Panc1 (cell line): ENCODE measurements around a stretch of chr4.

GRCh38 chr4:39848485-39848995 lies 129.2 kb downstream of the PDS5A start:
- RRBS, 2 experiments: no CpG with 5 or more reads among the region's 1 CpG

- RRBS, 2 experiments: no CpG with 5 or more reads among the region's 4 CpGs
Measured at GRCh38 chr4:40185687-40186577, 10.9 kb upstream of the RHOH start.

DNA sequence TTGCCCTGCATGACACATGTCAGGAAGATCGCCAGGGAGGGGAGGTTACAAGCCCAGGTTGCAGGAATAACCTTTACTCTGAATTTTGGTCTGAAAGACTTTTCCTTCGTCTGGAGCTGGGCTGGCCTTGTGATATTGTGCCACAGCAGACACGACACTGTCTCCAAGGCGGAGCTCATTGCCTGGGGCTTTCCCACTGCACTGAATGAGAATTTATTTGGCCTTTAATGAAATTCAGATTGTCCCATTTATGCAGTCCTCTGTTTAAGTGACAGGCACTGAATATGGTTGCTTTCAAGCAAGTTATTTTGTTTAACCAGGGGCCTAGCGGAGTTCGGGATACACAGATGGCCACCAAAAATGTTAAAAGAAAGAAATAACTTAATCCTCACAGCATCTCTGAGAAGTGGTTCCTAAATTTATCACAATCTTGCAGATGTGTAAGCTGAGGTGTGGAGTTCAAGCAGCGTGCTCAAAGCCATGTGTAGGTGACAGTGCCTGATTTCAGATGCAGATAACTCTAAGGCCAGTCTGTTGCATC lies 45.2 kb downstream of the RHOH start:
- RRBS, 2 experiments: no CpG with 5 or more reads among the region's 7 CpGs

DNA sequence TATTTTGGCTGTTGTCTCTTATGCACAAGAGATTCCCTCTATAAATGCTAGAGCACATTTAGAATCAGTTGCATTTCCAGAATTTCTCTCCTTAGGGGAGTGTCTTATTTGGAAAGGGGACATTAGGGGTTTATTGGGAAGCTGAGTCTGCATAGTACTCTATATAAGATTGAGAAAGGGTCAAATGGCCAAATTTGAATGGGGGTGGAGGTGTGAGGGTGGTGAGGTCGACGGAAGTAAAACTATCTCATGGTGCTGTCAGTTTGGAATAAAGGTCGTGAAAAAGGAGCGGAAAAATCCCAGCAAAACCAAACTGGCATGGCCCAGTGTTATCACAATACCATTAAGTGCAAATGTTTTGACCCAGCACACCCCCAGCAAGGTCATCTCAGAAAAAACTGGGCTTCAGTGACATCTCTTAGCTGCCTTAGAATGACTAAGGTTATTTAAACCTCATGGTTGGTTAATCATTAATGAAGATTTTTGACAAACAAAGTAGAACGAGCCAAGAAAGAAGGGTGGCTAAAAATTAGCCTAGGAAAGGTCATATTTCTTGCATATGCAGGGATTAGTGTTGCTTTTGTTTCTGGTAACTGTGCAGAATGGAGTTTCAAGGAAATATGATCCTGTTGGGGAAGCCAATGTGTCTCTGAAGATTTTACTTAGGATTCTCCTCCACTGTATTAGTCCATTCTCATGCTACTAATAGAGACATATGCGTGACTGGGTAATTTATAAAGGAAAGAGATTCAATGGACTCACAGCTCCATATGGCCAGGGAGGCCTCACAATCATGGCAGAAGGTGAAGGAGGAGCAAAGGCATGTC lies 83.3 kb downstream of the CHRNA9 start:
- RRBS, 2 experiments: no CpG with 5 or more reads among the region's 6 CpGs

DNA sequence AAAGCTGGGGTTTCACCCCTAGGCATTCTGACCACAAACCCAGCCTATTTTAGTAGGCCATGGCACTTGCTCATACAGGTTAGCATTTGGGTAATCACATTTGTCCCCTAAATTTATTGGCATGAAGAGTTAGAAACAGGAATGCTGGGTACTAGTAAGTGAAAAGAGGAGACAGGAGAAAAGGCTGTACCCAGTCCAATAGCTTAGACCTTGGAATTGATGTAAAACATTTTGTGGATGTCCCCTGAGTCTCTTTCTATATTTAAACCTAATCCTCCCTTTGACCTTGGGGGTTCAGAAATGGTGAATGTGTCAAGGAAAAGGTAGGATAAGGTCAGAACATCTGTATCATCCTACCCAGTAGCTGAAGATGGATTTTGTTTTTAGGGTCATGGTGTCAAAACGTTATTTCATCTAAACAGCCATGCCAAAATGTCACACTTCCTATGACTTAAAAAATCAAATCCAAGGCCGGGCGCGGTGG lies 85.5 kb downstream of the CHRNA9 start:
- RRBS, 2 experiments: no CpG with 5 or more reads among the region's 4 CpGs

DNA sequence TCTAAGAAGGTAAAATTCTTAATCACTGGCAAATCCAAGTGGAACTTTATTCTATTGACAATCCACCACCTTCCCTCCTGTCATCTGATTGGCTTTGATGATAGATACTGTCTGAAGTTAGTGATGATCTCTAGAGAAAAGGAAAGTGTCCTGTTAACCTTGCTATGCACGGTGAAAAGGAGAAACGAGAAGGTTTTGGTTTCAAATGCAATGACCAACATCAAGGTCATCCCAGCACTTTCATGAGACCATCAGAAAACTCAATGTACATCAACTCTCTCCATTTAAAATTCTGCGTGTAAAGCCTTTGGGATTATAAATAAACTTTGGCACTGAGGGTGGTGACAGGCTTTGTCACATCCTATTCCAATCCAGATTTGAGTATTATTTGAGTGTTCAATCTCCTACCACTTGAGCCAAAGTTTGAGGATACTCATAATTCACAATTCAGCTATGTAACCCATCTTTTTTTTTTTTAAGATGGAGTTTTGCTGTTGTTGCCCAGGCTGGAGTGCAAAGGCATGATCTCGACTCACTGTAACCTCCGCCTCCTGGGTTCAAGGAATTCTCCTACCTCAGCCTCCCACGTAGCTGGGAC lies 87.3 kb downstream of the CHRNA9 start:
- RRBS, 2 experiments: no CpG with 5 or more reads among the region's 6 CpGs

GRCh38 chr4:40425977-40426355 lies 90.8 kb downstream of the CHRNA9 start:
- RRBS, 2 experiments: no CpG with 5 or more reads among the region's 17 CpGs

GRCh38 chr4:40449732-40450495 lies 114.8 kb downstream of the CHRNA9 start:
- RRBS, 2 experiments: no CpG with 5 or more reads among the region's 14 CpGs

GRCh38 chr4:40535990-40536611 lies 93.6 kb downstream of the RBM47 start:
- RRBS, 2 experiments: no CpG with 5 or more reads among the region's 7 CpGs

DNA sequence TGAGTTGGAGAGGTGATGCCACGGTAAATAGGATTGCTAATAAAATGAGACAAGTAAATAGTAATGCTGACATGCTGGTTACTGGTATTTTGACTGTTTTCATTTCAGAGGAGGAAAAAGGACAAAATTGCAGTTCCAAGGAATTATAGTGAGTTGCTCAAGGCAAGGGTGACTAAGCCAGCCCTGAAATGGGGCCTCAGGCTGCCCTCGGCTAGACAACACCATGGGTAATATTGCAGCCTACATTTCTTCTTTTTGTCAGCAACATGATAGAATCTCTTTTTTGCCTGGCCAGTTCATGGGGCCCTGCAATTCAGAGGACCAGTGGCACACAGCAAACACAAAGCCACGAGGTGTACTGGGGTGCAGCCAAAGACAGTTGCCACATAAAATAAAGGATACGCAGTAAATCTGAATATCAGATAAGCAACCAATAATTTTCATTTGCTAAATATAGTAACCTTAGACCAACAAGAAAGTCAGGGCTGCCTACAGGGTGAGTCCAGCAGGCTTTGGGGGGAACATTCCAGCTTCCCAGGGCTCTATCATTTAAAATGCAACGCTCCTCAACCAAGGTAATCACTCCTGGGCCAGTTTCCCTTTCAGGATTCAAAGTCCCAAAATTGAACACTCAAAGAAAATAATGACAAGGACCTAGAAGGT lies 41.8 kb downstream of the RBM47 start:
- RRBS, 2 experiments: no CpG with 5 or more reads among the region's 5 CpGs

- RRBS, 2 experiments: no CpG with 5 or more reads among the region's 16 CpGs
Measured at GRCh38 chr4:40594068-40595248, 35.2 kb downstream of the RBM47 start.

DNA sequence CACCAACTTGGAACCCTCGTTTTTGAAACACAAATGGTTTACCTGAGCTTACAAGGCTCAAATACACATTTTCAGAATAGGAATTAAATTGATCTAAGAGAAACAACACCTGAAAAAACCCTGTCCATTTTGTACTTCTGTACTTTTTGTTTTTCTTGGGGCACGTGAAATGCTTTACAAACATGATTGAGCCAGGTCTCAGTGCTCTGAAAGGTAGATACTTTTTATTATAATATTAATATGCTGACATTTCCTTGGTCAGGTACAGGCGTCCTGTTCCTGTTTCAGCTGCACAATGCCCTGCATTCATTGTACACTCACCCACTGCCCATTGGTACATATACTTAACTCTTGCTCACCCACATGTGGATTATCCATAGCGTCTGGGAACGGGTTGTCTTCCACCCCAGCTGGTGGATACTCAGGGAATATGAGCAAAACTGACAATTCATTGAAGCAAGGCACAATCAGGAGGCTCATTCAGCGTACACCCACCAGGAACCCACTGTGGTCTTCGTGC lies 4.4 kb downstream of the RBM47 start:
- RRBS, 2 experiments: no CpG with 5 or more reads among the region's 7 CpGs

DNA sequence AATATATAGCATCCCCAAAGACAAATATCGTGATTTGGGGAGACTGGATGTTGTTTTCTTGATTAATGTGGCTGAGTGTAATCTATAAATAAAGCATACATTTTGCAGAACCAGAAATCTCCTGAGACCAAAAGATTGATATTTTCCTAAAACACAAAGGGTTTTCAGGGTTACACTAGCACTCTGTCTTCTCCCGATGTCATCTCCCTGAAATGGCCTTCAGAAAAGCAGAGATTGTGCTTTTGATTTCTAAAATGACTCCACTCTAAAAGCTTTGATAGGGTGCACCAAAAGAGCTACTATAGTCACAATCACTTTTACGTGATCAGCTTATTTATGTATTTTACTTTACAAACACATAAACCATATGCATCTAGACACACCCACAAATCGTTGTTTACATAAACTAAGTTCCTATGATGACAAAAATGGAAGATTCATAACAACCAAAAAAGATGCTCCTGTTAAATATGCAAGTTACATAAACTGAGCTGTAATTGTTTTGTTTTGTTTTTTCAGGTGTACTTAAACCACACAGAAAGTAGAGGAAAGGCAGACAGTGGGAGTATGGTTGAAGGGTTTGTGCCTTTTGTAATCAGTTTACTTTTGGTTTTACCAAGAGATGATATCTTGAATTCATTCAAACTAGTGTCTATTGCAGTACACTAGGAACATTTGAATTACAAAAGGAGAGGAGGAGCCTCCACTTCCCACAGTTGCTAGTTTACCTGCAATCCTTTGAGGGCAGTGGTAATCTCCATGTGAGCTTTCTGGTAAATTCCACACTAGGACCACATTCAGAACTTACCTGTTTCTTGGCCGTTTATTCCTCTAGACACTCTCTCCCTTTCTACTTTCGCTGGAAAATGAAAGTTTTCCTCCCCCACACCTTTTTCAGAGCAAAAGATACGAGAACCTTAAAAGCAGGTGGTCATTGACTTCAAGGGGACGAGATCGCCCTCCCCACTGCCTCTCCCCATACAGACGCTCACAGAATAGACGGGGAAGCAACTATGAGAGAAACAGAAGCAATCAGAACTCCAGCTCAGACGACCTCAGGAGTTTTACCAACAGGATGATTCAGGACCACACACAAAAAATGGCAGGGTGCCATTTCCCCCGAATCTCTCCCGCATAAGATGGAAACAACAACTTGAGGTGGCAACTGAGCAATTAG lies 3.5 kb downstream of the RBM47 start:
- RRBS, 2 experiments: no CpG with 5 or more reads among the region's 14 CpGs

DNA sequence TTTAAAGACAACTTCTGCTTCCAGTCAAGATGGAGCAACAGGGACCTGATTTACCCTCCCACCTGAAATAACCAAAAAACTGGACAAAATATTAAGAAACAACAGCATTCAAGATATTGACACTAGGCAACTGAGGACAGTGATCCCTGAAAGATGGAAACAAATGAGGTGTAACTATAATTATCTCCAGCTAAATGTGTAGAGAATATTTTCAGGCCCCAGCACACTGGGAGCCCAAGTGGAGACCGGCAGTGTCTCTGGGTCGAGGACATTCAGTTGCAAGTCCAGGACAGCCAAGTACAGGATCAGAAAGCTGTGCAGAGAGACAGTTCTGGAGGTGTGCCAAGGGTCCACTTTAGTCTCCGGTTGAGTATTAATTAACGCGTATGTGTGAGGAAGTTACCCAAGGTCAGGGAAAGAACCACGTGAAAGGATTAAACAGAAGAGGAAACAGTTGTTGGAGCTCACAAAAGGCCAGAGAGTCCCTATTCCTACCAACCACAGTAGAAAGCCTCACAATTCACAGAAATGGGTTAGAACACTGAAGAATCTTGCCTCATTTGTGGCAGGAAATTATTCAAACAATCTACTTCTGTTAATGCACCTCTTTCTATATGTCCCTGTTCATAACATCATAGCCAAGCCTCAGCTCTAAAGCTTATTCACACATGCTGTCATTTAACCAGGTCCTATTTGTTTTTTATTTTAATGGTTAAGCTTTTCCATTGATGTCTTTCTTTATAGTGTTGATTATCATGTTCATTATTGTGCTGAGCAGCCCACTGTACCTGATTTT lies 18.0 kb upstream of the NSUN7 start:
- RRBS, 2 experiments: 64% methylated on average over 3 of the region's 6 CpGs; no CpG with 5 or more reads in 1 of the 2 experiments

- RRBS, 2 experiments: no CpG with 5 or more reads among the region's 13 CpGs
Measured at GRCh38 chr4:40750849-40751368, 1.2 kb downstream of the NSUN7 start.

GRCh38 chr4:40953656-40954576 lies 204.2 kb downstream of the NSUN7 start:
- RRBS, 2 experiments: 91 to 94% methylated on average over 3 of the region's 13 CpGs

DNA sequence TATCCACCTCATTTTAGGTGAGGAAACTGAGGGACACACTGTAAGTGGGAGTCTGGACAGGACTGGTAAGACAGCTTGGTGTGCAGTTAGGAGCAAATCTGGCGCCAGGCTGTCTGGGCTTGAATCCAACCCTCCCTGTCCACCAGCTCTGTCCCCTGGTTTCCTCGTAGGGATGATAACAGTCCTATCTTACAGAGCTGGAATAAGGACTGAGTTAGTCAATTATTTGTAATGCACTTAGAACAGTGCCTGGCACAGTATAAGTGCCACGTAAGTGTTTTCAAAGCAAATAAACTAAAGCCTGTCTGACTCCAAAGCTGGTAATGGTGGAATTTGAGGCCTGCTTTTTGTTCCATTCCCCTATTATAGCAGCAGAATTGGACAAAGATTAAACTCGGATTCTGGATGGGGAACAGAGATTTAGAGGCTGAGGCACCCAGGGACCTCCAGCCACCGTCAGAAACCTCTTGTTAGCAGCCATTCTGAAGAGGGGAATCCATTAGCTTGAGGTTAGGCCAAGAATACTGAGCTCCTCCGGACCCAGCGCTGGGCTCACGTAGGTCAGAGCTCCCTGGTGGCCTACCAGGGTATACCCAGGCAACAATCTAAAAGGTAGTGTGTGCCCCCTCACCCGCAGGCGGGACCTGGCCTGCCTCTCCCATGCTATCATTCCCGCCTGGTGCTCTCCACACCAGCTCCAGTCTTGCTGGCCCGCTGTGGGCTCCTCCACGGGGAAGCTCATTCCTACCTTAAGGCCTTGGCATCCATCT lies 102.1 kb downstream of the UCHL1 start:
- RRBS, 2 experiments: no CpG with 5 or more reads among the region's 13 CpGs

- RRBS, 2 experiments: 2 to 5% methylated on average over 68 to 72 of the region's 116 CpGs
Measured at GRCh38 chr4:41360235-41361175, 103.8 kb downstream of the UCHL1 start.

DNA sequence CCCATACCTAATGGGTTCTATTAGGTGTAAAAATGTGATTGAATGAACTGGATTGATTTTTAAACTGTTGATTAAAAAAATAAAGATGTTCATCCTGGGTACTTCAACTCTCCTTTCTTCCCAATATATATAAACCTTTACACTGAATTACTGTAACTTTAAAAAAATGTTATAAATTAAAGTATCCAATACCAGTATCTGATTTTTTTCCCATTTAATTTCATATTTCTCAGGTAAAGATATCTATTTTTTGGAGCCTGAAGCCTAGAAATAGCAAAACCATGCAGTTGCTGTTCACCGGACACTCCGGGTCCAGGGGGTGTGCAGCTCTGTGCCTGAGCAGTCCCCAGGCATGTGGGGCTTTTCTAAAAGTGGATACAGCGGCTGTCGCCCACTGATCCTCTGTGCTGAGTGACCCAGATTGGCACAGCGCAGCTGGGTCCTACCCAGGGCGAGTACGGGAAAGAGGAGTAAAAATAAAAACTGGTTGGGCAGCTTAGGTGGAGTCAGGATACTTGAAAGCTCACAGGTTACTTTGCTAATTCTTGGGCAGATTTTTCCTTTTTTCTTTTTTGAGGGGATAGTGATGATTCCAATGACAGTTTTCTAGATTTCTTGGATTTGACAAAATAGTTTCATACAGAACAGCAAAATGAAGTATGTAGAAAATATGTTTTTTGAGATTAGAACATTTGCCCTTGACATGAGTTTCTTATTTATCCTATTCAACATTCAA lies 118.8 kb downstream of the UCHL1 start:
- RRBS, 2 experiments: no CpG with 5 or more reads among the region's 7 CpGs

- RRBS, 2 experiments: no CpG with 5 or more reads among the region's 3 CpGs
Measured at GRCh38 chr4:41824833-41825339, 76.4 kb upstream of the PHOX2B start.